Parotid gland (tissue), 1 donor: Measurements from ENCODE around the genes DDX21 and NPFFR1.

DNA sequence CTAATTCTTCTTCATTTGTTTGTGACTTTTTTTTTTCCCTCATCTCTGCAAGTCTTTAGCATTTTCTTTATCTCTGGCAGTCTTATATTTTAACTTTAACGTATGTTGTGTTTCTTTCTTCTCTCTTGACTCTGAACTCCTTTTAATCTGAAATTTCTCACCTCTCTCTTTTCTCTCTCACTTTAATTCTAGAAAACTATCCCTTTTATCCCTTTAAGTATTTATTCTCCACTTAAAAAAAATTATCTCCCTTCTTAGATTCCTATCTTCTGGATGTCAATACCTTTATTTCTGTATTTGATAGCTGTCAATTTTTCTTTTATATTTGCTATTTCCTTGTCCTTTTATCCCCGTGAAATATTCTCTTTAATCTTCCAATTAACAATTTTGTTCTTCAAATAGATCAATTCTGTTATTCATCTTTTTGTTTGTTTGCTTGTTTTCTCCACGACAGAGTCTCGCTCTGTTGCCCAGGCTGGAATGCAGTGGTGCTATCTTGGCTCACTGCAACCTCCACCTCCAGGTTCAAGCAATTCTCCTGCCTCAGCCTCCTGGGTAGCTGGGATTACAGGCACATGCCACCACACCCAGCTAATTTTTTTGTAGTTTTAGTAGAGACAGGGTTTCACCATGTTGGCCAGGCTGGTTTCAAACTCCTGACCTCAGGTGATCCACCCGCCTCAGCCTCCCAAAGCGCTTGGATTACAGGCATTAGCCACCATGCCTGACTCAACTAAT lies 146.3 kb downstream of the JMJD1C start:
- PRO-cap, result no peak

DNA sequence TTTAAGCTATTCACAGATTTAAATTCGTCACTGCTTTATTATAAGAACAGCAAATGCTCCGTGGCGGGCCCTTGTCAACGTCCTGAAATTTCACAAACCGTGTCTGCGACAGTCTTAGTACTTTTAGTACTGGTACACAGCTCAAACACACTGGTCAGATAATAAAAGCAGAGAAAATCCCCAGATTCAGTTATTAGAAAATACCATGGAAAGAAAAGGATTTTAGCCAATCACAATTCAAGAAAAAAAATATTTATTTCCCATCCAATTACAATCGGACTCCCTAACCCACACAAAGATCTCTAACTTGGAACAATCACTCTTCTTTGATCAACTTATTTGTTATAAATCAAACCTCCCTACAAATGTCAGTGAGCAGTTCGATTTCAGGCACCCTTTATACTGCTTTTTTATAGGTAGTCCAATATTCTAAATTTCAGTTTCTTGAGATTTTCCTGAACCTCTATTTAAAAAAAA lies 802 bp upstream of the JMJD1C start:
- PRO-cap, result no peak

DNA sequence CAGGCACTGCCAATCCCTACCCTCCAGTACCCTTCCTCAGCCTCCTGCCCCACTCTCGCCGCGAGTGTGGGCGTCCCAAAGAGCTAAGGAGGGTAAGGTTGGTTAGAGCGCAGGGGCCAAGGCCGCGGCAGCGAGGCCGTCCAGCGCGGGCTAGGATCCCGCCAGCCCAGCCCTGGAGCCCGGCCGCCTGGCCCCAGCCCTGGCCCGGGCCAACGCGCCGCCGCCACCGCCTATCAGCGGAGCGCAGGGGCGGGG lies 219 bp upstream of the REEP3 start:
- PRO-cap, result bidirectional peak, plus-strand start outside the sequence, minus-strand start at position 174 of the sequence

DNA sequence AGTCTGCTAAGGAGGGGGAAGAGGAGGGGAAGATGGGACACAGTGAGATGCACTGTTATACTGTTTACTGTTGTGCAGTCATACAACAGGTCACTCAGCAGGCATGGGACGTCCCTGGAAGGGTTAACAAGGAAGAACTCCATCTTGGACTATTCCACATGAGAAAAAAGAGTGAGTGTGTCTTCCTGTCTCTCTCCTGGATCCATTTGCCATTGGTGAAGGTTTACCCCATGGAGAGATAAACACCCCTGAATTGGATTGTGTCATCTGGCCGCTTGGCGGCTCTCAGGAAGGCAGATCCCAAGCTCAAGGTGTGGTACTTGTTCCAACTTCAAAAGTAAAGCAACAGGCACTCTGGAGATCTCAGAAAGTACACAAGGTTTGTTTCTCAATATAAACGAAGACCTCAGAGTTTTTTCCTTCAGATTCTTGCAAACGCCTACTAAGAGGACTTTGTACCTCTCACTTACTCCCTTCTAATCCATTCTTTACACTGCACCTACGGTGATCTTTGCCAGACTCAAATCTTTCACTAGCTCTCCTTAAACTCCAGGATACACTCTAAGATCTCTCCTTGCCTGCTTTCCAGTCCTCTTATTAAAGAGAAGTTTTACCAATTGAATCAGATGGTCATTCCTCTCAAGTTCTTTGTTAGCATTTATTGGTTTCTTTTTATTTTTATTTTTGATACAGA lies 116.7 kb downstream of the REEP3 start:
- PRO-cap, result no peak

DNA sequence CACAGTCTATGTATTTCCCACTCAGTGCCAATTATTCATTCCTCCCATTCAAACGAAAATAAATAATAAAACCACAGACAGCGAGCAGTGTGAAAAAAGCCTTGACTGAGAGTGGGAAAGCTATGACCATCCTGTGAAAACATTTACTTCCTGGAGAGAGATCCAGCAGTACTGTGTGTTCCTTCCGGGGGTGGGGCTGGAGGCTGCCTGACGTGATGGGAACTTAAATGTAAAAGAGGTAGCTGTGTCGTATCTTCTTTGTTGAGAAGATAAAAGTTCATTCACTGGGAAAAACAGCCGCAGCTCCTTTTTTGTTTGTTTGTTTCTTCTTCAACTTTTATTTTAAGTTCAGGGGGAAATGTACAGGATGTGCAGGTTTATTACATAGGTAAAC lies 278.0 kb downstream of the REEP3 start:
- PRO-cap, result no peak

- PRO-cap, result no peak
Measured at GRCh38 chr10:64120060-64120791, 599.0 kb downstream of the REEP3 start.

DNA sequence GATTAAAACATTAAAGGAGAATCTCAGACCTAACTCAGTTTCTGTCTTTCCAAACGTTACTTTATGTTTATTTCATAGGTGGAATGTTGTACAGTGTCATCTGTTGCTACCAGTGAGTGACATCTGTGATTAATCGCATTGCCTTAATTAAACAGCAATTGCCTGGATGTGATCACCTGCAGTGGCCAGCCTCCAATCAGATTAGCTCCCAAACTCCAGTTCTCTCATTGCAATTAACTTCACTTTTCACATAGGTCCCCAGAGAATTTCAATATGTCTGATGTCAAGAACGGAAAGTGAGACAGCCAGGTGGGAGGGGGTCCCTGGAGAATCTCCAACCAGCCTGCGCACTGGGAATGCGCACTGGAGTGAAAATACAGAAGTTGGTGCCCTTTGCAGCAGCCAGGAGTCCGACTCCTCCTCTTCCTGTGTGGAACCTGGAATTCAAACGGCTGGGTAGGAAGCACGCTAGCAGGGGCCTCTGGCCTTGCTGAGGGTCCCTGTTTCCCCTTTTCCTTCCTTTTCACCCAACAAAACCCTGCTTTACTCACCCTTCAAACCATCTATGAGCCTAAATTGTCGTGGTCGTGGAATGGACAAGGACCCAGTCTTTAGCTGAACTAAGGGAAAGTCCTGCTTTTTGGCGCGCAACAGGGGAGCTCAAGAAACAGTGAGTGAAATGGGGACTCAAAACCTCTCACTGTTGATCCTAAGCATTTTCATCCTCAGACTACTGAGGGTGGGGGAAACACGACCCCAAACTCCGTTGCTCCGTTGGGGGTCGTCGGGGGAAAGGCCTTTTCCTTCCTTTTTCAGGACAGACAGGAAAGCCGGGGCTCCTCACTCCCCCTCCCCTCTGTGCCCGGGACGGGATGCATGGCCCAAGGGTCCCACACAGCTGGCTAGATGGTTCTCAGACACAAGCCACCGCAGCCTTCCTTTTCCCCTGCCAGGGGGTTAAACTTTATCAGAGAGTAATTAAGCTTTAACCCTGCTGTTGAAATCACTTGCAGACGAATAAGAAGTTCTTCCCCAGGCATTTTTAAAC lies 1355.4 kb upstream of the LRRTM3 start:
- PRO-cap, result unidirectional peak, plus-strand start at position 447 of the sequence

GRCh38 chr10:68106708-68106983 lies 2.6 kb upstream of the MYPN start:
- PRO-cap, result no peak

DNA sequence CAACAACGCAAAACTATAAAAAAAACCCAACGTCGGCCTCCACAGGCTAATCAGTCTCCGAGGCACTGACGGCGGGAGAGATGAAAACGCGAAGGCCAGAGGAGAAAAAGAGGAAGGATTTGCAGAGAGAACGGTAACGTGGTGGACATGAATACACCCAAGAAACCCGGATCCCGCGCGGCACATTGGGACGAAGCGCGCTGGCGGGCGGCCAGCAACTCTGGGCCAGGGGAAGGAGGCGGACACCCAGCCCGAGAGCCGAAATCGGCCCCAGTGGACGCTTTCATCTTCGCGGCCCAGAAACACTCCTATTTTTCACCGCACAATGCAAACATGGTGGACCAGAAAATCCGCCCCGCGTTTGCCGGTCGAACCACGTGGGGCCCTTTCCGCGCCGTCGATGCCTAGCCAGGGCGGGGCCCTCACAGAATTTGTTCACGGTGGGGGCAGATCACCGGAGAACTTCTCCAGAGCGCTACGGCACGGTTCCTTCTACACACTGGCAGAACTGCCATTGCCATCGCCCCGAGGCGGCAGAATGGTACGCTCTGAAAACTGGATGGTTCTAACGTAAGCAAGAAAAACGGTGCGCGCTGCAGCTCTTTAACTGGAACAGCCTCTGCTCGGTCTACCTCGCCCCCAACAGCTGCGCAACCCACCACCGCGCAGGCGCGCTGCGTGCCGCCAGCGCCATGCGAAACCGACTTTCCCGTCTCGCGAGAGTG lies 433 bp upstream of the HNRNPH3 start:
- PRO-cap, result bidirectional peak, plus-strand start at position 427 of the sequence, minus-strand start at position 402 of the sequence; bidirectional peak, plus-strand start outside the sequence, minus-strand start at position 644 of the sequence

GRCh38 chr10:68336911-68337532 lies 4.3 kb upstream of the PBLD start:
- PRO-cap, result no peak

DNA sequence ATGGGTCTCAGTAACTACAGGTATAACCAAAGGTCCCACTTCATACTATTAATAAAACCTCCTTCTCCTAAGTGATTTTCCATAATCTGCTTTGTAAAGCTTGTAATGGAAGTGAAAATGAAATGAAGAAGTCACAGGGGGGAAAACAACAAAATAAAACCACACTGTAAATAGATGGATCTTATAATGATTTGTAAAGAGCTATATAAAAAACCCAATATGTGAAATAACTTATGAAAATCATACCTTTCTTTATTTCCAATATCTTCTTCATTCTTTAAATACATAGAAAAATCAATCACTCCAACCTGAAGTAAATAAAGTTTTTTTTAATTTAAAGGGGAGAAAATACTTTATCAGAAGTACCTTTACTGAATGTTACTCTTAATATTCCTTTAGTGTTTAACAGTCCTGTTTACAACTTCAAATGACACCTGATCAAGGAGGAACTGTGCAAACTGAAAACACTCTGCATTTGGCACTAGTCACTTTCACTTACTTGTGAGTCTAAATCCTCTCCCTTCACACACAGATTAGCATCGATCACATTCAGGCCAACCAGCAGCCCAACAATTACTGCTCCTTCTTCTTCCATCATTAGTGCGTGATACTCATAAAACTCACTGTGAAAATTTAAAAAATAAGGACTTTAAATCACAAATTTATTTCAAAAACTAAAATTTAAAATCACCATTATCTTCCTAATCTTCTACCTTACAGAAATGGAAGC lies 13.1 kb downstream of the RUFY2 start:
- PRO-cap, result no peak

- PRO-cap, result no peak
Measured at GRCh38 chr10:68405959-68406697, 949 bp downstream of the RUFY2 start.

- PRO-cap, result no peak
Measured at GRCh38 chr10:68599931-68600815, 40.0 kb downstream of the TET1 start.

- PRO-cap, result no peak
Measured at GRCh38 chr10:68949970-68950826, 5.8 kb upstream of the DDX21 start.

GRCh38 chr10:68955317-68956354 lies at the start of gene DDX21:
Gene DDX21, plus strand, starts transcription at chr10:68956170.
- PRO-cap, result bidirectional peak, plus-strand start at chr10:68956190, minus-strand start at chr10:68956111

GRCh38 chr10:69051960-69052780 lies 35.7 kb upstream of the SRGN start:
- PRO-cap, result unidirectional peak, plus-strand start at chr10:69052294

DNA sequence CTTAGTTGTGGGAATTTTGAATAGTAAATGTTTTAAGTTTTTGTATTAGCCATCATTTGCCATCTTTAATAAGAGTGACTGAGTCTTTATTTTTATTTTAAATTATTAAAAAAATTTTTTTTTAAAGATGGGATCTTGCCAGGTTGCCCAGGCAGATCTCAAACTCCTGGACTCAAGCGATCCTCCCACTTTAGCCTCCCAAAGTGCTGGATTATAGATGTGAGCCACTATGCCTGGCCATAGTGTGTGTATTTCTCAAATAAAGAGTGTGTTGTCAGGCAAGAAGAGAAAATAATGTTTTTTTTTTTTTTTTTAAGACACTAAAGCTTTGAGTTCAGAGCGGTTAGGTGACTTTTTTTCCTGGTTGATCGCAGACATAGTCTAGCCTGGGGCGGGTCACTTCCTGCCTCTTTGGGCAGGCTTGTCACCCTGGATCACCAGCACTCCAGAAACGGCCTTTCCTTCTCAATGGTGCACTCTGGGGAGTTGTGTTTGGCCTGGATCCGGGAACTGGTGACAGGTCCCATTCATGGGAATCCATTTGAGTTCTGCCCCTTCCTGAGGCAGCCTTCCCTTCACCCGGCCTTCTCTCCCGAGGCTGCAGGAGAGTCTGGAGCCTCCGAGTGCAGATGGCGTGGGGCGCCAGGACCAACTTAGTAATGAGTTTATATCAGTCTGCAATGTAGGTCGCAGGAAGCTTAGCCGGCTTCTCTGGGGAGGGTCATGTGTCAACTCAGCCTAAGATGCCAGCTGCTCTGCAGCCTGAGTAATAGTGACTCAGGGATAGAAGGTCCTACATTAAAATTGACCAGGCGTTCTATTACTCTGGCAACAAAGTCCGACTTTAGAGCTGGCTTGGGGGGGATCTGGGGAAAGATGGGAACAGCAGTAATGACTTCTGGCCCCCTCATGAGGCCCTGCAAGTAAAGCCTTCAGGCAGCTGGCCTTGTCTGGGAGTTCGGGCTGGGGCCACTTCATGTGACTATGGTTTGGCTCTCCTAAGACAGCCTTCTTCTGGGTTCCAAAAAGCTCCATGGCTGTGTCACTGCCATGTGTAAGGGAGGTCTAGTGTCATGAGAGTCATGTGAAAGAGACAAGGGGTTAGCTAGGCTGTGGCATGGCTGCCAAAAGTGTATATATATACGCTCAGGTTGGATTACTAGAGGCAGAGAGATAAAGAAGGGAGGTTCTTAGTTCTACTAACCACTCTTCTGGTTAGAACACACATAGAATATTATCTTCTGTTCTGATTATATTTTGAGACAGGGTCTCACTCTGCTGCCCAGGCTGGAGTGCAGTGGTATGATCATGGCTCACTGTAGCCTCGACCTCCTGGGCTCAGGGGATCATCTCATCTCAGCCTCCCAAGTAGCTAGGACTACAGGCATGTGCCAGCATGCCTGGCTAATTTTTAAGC lies 44.0 kb downstream of the HK1 start:
- PRO-cap, result no peak

GRCh38 chr10:69384107-69384744 lies 32.5 kb downstream of the TACR2 start:
- PRO-cap, result no peak

- PRO-cap, result no peak
Measured at GRCh38 chr10:69956541-69956865, 96.1 kb upstream of the MACROH2A2 start.

GRCh38 chr10:70283631-70284036 lies at the start of gene NPFFR1:
Gene NPFFR1, minus strand, starts transcription at chr10:70284004.
- PRO-cap, result no peak